SK-MEL-5 (cell line): ENCODE data around the genes LPIN3 and L3MBTL1.

DNA sequence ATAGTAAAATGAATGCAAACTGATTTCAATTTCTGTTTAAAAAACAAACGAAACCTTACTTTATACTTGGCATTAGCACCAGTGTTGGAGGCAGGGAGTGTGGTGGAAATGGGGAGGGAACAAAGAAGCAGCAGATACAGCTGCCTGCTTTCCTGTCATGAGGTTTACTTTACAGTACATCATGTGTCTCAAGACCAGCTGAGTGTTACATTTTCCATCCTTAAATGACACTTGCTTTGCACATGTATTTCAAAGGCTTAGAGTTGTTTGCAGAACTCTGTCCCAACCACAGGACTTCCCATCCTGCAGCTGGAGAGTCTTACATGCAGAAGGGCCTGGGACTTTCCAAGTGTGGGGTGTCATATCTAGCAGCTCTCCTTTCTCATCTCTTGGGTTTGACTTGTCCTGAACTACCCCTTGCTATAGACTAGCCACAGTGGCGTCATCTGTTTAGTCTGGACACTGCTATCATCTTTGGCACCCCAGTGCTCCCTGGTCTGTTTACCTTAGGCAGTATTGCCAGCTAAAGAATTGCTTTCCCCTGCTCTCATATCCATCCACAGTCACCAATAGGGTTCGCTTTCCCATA is 396.0 kb downstream of the DHX35 start:
RAMPAGE:
- cytosol, long total RNA: no peak
- long total RNA: no peak
- nucleus, long total RNA: no peak

DNA sequence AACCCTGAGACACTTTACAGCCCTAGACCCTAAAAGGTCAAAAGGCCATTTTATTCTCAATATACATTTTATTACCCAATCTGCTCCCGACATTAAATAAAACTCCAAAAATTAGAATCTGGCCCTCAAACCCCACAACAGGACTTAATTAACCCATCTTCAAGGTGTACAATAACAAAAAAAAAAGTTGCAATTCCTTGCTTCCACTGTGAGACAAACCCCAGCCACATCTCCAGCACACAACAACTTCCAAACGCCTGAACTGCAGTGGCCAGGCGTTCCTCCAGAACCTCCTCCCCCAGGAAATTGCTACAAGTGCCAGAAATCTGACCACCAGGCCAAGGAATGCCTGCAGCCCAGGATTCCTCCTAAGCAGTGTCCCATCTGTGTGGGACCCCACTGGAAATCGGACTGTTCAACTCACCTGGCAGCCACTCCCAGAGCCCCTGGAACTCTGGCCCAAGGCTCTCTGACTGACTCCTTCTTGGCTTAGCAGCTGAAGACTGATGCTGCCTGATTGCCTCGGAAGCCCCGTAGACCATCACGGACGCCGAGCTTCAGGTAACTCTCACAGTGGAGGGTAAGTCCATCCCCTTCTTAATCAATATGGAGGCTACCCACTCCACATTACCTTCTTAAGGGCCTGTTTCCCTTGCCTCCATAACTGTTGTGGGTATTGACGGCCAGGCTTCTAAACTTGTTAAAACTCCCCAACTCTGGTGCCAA is 417.9 kb downstream of the MAFB start:
RAMPAGE:
- cytosol, long total RNA: no peak
- long total RNA: no peak
- nucleus, long total RNA: no peak

DNA sequence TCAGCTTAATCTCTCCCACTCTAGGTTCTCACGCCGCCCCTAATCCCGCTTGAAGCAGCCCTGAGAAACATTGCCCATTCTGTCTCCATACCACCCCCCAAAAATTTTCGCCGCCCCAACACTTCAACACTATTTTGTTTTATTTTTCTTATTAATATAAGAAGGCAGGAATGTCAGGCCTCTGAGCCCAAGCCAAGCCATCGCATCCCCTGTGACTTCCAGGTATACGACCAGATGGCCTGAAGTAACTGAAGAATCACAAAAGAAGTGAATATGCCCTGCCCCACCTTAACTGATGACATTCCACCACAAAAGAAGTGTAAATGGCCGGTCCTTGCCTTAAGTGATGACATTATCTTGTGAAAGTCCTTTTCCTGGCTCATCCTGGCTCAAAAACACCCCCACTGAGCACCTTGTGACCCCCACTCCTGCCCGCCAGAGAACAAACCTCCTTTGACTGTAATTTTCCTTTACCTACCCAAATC is 414.9 kb downstream of the MAFB start:
RAMPAGE:
- cytosol, long total RNA: no peak
- long total RNA: no peak
- nucleus, long total RNA: no peak

DNA sequence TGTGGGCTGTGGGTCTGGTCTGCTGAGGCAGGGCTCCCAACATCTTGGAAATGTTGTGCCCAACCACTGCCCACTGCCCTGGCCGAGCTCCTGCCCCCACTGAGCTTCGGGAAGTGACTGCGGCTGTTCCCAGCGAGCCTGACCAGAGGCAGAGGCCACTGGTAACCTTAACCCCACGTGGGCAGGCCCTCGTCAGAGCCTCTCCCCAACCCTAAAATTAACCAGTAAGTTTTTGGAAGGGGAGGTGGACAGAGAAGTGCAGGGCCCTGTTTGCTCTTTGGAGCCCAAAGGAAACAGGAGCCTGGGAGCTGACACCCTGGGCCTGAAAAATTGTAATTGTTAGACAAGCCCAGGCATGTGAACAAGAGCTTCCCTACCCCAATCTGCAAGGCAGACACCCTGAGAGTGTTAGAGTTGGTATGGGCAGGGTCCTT is 225.8 kb downstream of the MAFB start:
RAMPAGE:
- cytosol, long total RNA: no peak
- long total RNA: no peak
- nucleus, long total RNA: no peak

GRCh38 chr20:40619050-40619700 is 69.9 kb downstream of the MAFB start:
RAMPAGE:
- cytosol, long total RNA: no peak
- long total RNA: no peak
- nucleus, long total RNA: no peak

DNA sequence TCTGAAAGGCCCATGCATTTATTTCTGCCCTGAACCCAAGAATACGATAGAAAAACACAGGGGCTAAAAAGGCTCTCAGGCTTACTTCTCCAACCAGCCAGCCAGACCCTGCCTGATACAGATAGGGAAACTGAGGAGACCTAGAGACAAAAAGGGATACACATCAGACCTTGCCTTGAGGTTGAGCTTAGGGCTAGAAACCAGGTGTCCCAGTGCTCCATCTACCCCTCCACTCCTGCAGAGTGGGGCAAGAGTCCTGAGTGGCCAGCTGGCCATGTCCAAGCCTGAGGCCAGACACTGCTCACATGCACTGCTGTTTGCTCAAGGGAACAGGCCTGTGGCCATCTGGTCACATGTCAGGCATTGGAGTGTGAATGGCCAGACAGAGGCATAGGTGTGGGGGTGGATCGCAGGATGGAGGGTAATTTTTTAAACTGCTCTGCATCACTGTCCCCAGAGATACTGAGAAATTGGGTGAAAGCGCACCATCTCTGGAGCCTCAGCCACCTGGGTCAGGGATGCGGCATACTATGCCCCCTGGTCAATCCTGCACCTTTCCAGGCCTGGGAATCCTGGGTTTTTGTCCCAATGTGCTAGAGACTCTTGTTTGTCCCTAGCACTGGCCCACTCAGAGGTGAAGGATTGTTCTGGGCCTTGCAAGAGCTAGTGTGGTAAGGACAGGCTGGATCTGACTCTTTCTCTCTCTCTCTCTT is 30.5 kb downstream of the MAFB start:
RAMPAGE:
- cytosol, long total RNA: no peak
- long total RNA: no peak
- nucleus, long total RNA: no peak

DNA sequence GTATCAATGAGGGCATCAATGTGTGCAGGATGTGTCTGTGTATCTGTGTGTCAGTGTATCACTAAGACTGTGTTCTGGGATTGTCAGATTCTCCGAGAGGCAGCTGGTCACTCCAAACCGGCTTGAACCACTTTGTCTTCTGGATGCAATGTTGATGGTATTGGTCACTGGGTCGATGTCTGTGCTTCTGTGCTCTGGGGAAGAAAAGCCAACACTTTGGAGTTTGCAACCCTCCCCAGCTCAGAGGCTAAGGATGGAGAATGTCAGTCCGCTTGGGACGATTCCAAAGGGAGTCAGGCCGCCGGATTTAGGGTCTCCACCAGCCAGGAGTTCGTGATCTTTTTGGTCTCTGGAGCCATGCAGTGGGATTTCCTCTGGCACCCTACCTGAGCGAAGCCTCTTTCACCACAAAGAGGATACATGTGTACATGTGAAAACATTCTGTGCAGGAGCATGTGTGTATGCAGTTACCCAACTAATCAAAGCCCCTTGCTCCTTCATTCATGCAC is 5.1 kb downstream of the MAFB start:
RAMPAGE:
- cytosol, long total RNA: no peak
- long total RNA: no peak
- nucleus, long total RNA: no peak

RAMPAGE:
- cytosol, long total RNA: no peak
- long total RNA: no peak
- nucleus, long total RNA: no peak
Measured at GRCh38 chr20:40689340-40690367, 618 bp upstream of the MAFB start.

RAMPAGE:
- cytosol, long total RNA: no peak
- long total RNA: no peak
- nucleus, long total RNA: no peak
Measured at GRCh38 chr20:40990534-40990986, 38.1 kb upstream of the TOP1 start.

DNA sequence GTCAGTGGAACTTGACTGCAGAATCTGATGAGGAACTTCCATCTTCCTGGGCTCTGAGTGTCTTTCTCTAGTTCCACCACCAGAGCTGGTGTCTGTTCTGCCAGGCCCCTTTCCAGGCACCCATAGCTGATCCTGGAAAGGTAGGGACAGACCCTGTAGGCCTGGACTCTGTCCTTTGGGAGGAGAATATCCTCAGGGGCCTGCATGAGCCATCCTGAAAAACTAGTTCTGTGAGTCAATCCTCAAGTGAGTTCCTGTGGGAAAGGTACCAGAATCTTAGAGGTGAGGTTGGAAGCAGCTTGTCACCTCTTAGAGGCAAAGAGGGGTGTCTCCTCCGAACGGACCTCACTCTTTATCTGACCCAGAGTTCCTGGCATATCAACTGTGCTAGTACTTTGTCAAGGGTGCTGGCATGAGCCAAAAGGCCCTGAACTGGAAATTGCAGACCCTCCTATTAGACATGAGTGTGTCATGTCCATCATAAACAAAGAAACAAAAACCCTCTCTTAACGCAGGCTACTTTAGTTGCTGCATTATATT is 10.9 kb upstream of the TOP1 start:
RAMPAGE:
- cytosol, long total RNA: no peak
- long total RNA: no peak
- nucleus, long total RNA: no peak

RAMPAGE:
- cytosol, long total RNA: no peak
- long total RNA: no peak
- nucleus, long total RNA: no peak
Measured at GRCh38 chr20:41042994-41043313, 14.3 kb downstream of the TOP1 start.

DNA sequence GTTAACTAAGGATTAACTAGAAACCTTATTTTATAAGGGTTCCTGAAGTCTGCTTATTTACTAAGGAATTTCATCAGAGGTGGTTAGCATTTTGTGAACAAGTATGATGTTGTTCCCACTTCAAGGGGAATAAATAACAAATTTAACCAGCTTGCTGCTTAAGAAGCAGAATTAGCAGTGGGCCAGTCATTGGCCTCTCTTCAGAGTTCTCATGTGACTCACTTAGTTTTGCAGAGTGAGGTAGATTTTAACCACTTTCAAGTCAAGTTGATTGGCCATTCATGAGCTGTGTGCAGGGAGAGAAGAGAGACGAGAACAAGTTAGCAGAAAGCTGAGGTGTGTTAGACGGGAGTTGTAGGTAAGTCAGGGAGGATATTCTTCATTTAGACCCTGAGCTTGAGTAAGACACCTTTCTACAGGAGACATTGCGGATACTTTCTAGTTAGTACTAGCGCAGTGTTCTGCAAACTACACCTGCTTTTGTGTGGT is 18.1 kb downstream of the TOP1 start:
RAMPAGE:
- cytosol, long total RNA: no peak
- long total RNA: no peak
- nucleus, long total RNA: no peak

DNA sequence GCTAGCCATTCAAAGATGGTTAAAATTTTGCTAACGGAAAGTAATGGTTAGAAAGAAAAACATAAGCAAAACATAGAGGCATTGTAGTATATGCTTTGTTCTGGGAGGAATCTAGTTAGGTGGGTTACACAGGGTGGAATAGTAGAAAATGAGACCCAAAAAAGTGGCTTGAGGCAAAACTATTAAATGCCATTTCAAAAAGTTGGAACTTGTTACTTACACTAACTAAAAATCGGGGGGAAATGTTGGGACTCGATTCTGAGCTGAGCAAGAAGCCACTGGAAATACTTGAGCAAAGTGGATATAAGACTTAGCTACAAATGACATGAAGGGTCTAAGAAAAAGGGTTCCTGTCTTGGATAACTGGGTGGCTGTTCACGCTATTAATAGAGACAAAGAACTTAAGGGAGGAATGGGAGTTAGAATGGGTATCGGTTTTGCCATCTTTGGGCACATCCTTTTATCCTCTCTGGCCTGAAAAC is 41.3 kb downstream of the TOP1 start:
RAMPAGE:
- cytosol, long total RNA: no peak
- long total RNA: no peak
- nucleus, long total RNA: no peak

DNA sequence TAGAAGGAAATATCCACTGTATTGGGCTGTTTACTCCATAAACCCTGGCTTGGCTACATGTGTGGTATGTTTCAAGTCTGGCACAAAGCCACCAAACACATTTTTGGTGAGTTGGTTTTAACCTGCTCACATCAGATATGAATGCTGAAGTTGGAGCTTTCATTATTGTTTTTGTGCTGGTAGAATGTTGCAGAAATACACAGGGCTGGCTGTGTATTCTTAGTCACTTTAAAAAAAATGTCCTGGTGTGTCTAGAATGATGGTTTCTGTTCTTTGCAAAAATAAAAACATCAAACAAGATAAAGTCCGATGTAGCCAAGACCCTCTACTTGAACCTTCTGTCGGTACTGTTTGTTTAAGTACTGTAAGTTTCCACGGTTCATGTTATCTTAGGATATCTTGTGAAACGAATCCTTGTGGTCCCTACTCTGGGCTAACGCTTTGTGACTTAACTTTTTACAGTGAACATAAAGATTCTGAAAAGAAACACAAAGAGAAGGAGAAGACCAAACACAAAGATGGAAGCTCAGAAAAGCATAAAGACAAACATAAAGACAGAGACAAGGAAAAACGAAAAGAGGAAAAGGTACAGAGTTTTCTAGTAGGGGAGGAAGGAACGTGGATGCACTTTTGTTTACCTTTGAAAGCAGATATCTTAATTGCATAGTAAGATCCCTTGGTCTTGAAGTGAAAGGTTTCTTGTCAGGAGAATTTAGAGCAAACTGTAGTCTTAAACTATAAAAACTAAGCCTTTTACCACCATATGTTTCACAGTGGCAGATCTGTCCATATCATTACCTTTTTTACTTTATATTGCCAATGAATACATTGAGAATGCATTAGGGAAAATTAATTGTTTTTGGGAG is 47.3 kb downstream of the TOP1 start:
RAMPAGE:
- cytosol, long total RNA: no peak
- long total RNA: no peak
- nucleus, long total RNA: no peak

DNA sequence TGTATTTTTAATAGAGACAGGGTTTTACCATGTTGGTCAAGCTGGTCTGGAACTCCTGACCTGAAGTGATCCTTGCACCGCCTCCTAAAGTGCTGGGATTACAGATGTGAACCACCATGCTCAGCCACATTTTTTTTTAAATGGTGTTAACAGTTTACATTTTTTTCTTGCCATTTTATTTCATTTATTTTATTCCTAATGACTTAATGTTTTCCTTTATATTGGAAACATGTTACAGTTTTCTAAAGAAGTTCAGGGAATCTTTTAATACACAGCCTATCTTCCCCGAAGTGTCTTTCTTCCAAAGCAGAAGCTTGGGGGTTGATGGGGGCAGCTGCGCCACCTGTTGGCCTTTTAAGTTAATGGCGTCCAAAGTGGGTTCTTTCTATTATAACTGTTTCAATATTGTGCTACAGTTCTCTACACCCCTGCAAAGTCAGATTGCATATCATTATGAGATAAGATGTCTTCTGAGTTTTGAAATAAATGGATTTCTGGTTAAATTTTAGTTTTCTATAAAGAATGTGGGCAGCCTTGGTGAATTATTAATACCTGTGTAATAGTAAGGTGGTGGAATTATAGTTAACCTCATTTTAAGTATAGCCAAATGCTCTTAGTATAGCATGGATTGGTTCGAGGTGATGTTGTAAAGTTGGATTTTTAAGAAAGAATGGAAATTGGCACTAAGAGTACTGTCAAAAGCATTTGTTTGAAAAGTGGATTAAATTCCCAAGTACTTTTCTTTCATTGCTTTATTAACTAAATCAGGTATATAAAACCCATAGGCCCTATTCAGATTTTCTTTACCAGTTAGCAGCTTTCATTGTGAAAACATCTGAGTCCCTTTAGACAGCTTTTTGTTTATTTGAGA is 41.9 kb upstream of the PLCG1 start:
RAMPAGE:
- cytosol, long total RNA: no peak
- long total RNA: no peak
- nucleus, long total RNA: no peak

RAMPAGE:
- cytosol, long total RNA: no peak
- long total RNA: no peak
- nucleus, long total RNA: no peak
Measured at GRCh38 chr20:41141175-41141932, 4.0 kb downstream of the PLCG1 start.

DNA sequence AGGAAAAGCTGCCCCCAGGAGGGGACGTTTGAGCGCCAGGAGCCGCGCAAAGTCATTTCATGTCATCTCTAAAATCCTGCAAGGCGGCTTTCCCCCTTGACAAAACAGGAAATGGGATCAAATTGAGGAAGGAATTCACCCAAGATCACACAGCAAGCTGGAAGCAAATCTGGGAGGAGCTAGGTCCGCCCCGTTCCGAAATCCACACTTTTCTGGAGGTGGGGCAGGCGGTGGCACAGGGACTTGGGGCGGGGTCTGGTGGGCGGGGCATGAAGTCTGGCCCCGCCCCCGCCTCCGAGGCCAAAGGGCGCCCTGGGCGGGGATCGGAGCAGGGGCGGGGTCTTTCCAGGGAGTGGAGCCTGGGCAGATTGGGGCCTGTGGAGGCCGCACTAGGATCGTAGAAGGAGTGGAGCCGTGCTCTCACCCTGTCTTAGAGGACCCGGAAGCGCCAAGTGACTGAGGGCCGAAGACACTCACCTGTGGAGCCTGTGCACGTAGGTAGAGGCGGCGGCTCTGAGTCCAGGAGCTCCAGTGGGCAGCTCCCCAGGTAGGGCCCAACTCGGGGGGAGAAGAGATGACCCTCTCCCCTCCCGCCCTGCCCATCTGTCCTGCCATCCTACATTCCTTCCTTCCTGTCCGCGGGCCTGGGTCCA is at the start of gene LPIN3:
TSS of gene LPIN3 (plus strand) at position 366 of the 653 bp plus-strand sequence.
RAMPAGE:
- cytosol, long total RNA: no peak
- long total RNA: no peak
- nucleus, long total RNA: no peak

DNA sequence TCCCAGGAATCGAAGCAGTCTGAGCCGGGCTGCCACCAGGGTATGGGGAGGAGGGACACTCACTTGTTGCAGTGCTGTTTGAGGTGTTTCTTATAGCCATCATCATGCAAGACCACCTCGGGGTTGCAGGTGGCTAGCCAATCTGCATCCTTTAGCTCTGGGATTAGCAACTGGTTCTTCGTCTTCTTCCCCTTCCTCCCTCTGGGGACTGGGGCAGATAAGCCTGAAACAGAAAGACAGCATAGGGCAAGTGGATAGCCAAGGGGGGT is 84.2 kb upstream of the EMILIN3 start:
RAMPAGE:
- cytosol, long total RNA: no peak
- long total RNA: no peak
- nucleus, long total RNA: no peak

DNA sequence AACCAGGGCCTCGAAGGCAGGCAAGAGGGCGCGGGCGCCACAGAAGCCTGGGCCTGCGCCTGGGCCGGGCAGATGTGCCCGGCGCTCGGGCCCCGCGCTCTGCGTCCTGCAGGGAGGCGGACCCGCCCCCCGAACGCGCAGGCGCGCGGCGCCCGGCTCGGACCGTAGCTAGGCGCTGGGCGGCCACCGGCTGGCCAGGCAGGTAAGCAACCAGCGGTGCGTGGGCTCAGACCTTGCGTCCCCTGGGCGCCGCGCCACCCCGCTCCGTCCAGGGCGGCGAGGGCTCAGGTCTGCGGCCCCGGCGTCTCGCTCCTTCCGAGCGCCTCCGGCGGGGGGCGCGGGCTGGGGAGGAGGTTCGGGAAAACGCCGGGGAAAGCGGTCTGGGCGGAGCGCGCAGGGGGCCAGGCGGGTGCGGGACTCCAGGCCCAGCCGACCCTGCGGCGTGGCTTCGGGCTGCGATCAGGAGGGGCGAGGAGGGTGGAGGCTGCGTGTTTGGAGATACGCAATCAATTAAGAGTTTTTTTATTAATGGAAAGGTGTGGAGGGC is at the start of gene L3MBTL1:
TSS of gene L3MBTL1 (plus strand) at position 155 of the 547 bp plus-strand sequence.
RAMPAGE:
- cytosol, long total RNA: no peak
- long total RNA: no peak
- nucleus, long total RNA: no peak

RAMPAGE:
- cytosol, long total RNA: no peak
- long total RNA: no peak
- nucleus, long total RNA: no peak
Measured at GRCh38 chr20:43556361-43557157, 2.3 kb upstream of the SGK2 start.